Pericardium fibroblast (primary cell): ENCODE results near the gene NR2F2.

GRCh38 chr15:92918754-92919028 lies 18.6 kb downstream of the CHD2 start:
- RAMPAGE, long total RNA: no peak

DNA sequence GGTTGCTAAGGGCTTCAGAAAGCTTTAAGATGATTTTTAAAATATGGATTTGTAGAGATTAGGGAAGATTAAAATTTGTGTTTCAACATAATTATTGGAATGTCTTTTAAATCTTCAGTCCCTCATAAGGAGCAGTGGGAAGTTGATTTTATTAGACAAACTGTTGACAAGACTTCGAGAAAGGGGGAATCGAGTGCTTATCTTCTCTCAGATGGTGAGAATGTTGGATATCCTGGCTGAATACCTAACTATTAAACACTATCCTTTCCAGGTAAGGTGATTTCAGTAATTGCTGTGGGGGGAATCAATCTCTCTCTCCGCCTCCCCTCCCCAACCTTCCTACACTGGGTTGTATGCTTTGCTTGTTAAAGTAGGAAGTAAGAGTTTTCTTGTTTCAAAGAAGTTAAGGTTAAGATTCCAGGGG lies 72.0 kb downstream of the CHD2 start:
- RAMPAGE, long total RNA: no peak

- RAMPAGE, long total RNA: no peak
These were observed 69.3 kb downstream of the RGMA start for GRCh38 chr15:93019619-93020112.

DNA sequence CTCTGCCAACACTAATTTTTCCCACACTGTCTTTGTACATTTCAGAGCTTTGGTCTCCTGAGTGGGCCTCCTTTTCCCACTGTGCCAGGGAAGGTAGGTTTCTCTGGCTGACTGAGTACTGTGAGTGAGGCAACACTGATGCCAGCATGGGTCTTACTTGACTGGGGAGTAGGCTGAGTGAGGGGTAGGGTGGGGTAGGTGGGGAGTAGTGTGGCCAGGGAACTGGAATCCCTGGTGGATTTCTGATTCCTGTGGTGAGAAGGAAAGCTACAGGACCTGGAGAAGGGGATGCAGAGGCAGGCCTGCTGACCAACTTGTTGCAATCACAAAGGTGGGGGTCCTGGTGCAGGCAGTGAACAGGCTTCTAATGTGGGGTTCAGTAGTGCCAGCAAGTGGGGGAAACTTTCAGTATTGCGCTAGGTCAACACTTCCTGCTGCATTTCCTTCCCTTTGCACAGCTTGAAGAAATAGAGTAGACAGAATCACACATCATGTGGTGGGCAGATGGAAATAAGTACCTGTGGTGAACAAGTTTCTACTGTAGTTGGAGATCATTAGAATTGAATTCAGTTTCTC lies 63.6 kb downstream of the RGMA start:
- RAMPAGE, long total RNA: no peak

- RAMPAGE, long total RNA: no peak
These were observed 62.6 kb downstream of the RGMA start for GRCh38 chr15:93025960-93027289.

- RAMPAGE, long total RNA: no peak
These were observed 58.5 kb downstream of the RGMA start for GRCh38 chr15:93030354-93031118.

GRCh38 chr15:93087691-93088301 lies 1.2 kb downstream of the RGMA start:
- RAMPAGE, long total RNA: no peak

DNA sequence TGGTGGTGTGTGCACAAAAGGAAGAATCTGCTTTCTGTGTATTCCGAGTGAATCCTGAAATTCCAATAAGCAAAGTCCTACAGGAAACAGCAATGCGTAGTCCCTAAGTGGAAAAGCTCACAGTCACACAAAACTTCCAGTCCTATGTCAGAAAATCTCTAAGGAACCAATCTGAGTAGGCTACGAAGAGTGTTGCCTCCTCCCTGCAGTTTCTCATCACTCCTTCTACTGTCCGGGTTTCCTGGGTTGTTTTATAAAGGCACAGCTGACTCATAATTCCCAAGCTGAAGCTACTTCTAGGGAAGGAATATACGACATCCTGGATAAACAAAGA lies 65.6 kb upstream of the RGMA start:
- RAMPAGE, long total RNA: no peak

DNA sequence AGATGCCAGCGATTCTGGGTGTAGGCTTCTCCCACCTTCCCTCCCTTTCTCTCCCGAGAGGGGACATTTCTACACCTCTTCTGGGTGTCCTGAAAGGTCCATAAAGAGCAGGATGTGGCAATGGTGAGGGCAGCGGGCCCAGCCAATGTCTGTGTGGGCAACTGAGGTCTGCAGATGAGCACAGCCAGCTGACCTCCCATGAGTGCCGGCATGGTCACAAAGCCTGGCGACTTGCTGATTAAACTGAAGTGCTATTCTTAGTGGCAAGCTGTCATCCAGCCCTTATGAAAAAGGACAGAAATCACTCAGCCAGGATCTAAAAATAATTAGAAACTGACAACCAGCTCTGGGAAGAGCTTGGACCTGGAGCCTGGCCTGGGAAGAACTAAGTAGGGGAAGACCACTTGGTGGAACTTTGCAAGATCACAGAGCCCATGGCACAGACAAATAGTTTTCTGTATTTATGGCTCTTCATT lies 124.3 kb upstream of the RGMA start:
- RAMPAGE, long total RNA: no peak

- RAMPAGE, long total RNA: no peak
These were observed 147.1 kb upstream of the RGMA start for GRCh38 chr15:93235787-93236804.

GRCh38 chr15:93985896-93986444 lies 245.4 kb upstream of the MCTP2 start:
- RAMPAGE, long total RNA: no peak

DNA sequence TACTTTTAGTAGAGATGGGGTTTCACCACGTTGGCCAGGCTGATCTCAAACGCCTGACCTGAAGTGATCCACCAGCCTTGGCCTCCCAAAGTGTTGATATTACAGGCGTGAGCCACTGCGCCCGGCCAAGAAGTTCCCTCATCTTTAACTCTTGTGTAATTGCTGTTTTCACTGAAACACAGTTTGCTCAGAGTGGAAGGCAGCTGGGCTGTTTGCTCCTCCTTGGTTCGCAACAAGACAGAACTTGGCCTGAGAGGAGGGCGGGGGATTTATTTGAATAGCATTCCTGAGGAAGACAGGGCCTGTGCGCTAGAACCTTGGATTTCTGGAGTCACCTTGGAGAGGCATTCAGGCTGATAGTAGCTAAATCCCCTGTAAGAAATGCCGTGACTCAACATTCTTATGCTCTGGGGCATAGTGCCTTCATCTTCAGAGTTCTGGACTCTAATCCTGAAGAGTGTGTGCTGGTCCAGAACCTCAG lies 226.6 kb upstream of the MCTP2 start:
- RAMPAGE, long total RNA: no peak

DNA sequence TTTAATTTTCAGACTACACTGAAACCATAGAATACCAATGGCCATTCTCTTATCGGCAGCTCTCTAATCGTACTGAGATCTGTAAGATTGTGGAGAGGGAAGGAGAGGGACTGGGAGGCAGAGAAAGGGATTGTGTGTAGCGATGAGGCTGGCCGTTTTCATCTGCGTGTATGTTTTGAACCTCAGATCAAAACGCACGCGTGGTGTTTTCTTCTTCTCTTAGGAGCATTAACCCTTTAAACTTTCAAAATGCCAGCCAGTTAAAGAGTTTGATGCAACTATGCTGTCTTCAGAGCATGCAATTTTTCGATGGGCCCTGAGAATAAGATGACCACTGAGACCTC lies 441.0 kb downstream of the MCTP2 start:
- RAMPAGE, long total RNA: no peak

DNA sequence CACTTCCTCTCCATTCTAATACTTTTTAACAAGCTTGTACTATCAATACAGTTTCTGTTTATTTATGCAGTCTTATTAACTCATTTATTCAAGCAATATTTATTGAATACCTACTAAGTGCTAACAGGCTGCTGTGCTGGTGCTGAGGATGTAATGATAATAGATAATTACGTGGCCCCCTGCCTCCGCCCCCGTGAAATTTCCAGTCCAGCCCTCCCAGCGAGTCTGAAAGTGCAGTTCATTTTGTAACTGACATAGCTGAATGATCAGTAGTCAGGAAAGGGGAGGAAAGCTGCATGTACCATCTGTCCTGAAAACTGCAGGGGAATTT lies 736.7 kb downstream of the MCTP2 start:
- RAMPAGE, long total RNA: no peak

- RAMPAGE, long total RNA: no peak
These were observed 1044.3 kb upstream of the NR2F2 start for GRCh38 chr15:95286106-95286766.

- RAMPAGE, long total RNA: no peak
These were observed 706.4 kb upstream of the NR2F2 start for GRCh38 chr15:95624075-95624605.

- RAMPAGE, long total RNA: no peak
These were observed 670.9 kb upstream of the NR2F2 start for GRCh38 chr15:95659315-95660191.

- RAMPAGE, long total RNA: no peak
These were observed 287.6 kb upstream of the NR2F2 start for GRCh38 chr15:96042818-96043371.

GRCh38 chr15:96327454-96327829 lies 3.1 kb upstream of the NR2F2 start:
- RAMPAGE, long total RNA: no peak

- RAMPAGE, long total RNA: no peak
These were observed at the start of gene NR2F2 for GRCh38 chr15:96330425-96331190. Gene NR2F2, plus strand, starts transcription at chr15:96330700.